ENCODE measurements around a stretch of chr9.

DNA sequence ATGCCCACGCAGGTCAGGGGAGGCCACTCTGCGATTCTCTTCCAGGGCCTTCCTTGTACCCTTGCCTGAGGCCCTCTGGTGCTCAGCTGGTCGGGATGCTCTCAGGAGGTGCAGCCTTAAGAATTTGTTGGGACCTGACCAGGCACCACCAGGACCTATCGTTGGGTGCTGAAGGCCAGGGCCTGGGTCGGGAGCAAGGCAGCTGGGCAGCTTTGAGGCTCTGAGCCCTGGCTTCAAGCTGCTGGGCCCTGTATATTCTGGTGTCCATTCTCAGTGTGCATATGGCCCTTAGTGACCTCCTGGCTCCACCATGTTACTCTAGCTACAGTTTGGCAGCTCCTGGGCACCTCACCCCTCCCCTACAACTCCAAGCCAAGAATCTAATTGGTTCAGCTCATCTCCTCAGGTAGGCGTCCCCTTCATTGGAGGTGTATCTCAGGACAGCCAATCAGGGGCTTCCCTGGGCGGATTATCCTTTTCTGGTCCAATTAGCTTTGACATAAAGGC, 8.5 kb downstream of the PRRT1B start:
- PRO-cap = no peak

- PRO-cap = no peak
Observed at GRCh38 chr9:131621385-131622320, 76.3 kb downstream of the PRRT1B start.

DNA sequence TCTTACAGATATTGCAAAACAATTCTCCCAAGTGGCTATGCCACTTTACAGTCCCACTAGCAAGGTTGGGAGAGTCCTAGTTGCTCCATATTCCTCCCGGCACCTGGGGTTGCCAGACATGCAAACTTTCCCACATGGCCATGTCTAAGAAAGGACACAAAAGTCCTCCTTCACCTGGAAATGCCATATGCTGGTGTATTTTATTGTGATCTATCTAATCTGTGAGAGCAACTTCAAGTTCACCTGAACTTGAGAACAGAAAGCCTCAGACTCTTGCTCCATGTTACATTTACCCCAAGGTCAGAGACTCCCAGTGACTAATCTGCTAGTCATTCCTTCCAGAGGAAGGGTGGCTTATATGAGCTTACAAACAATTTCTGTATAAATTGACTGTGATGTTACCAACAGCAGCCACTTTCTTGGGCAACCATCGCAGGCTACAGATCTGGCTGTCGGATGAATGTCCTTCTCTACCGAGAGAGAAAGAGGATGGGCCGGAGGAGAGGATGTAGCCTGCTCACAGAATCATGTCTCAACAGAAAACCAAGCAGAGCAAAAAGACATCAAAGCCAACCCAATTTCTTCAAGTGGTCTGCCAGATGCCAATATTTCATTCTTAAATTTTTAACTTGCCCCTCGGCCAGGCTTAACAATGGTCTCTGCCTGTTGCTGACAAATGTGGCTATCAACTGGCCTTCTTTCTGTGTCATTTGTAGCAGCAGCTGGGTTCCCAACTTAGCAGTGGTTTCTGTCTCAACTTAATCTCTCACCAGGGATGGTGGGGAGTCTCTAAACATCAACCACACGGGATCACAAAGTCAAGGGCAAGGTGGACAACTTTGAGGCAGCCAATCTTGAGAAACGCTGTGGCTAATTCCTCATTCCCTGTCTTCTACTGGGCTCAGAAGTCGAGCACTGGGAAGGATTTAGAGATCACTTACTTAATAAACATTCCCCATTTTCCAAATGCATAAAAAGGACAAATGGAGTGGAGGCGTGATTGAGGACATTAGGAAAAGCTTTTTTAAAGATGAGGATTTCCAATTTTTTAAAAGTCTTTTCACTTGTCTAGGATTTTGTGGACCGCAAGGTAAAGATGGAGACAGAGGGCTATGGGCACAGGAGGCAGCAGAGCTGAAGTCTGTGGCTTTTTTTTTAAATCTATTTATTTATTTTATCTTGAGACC, 81.3 kb downstream of the RAPGEF1 start:
- PRO-cap = unidirectional peak, plus-strand start at position 410 of the sequence

GRCh38 chr9:131695066-131695603, 44.7 kb downstream of the RAPGEF1 start:
- PRO-cap = no peak

DNA sequence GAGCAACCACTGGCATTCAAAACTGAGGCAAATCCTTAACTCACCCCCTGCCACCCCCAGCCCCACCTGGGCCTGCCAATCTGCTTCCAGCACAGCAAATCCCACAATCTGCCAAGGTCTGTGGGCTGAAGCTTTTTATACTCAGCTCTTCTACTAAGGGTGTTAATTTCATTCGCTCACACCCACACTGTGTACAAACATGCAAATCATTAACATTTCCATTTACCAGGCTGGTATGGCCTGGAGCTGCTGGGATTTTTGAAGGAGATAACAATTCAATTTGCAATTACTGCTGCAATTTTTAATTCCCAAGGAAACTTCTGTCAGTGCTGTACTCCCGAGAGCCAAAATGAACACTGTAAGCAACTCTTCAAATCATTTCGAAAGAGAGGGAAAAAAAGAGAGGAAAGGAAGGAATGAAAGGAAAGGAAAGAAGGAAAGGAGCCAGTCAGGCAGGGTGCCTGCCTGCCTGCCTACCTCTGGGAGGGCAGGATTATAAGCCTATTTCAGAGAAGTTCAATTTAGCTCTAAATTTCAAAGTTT, 35.5 kb downstream of the RAPGEF1 start:
- PRO-cap = no peak

GRCh38 chr9:131707653-131708160, 32.2 kb downstream of the RAPGEF1 start:
- PRO-cap = no peak

GRCh38 chr9:131708161-131708912, 31.5 kb downstream of the RAPGEF1 start:
- PRO-cap = no peak

DNA sequence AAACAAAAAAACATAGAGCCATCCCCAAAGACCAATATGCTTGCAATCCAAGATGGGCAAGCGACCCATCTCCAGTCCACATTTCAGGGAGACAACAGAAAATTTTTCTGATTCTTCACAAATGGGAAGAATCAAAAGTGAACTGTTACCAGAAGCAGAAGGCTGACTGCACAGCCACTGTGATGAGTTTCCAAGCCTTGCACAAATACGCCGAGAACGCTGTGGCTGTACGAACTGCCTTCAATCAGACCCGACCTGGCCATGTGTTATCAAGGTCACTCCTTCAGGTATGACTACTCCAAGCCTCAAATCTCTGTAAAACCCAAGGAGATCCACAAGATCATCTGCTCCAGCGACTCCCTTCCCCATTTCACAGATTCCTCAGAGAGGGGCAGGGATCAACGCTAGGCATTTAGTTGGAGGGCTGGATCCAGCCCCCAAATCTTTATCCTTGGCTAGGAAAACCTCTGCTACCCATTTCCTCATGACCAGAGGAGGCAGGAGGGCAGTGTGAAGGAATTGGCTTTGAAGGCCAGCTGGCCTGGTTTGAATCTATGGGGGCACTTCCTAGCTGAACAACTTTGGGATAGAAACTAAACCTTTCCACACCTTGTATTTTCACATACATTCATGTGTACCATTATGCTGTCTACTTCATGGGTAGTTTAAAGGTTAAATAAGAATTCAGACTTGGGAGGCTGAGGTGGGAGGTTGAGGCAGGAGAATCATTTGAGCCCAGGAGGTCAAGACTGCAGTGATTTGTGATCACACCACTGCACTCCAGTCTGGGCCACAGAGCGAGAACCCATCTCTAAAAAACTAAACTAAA, 26.7 kb downstream of the RAPGEF1 start:
- PRO-cap = no peak

DNA sequence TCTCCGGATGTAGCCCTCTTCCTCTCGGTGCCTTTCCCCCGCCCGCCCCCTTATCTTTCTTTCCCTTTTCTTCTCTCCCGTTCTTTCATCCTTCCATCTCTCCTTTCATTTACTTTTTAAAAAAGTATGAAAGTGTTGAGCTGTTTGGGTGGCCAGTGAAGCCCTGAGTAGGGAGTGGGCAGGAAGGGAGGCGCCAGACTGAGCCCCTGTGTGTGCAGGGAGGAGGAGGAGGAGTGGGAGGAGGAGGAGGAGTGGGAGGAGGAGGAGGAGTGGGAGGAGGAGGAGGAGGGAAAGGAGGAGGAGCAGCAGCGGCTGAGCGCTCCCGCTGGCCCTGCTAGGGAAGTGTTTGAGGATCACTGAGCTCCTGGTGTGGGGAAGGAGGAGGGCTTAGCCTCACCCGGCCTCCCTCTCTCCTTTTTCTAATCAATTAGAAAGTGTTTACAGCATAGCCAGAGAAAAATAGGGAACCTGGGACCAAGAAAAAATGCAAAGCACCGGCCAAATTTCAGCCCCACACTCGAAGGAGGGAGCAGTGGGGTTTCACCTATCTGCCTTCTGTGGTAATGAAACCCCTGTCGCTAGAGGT, 23.8 kb downstream of the NTNG2 start:
- PRO-cap = no peak

DNA sequence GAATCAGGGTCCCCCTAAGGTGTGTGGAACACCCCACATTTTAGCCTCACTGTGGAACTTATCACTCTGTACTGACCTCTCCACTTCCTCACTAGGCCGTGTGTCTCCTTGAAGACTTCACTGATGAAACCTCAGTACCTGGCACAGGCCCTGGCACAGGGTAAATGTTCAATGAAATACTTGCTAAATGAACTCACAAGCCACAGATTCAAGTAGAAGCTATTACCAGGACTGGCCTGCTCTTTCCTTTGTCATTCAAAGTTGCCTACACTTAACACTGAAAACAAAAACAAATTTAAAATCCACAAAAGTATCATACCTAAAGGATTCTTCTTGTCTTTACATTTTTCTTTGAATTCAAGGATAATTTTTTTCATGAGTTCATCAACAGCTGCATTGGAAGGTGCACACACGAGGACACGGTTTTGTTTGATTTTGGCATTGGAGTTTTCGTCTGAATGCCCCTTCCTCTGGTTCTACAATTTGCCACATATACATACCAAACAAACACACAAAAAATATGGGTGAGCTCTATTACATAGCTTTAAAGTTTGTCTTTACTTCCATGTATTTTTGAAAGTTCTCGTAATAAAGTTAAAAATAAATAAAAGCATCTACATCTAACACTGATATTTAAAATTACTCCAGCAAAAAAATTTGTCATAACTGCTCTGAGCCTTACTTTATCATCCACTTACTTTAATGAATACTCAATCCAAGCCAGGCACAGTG, 59.1 kb downstream of the SETX start:
- PRO-cap = no peak

DNA sequence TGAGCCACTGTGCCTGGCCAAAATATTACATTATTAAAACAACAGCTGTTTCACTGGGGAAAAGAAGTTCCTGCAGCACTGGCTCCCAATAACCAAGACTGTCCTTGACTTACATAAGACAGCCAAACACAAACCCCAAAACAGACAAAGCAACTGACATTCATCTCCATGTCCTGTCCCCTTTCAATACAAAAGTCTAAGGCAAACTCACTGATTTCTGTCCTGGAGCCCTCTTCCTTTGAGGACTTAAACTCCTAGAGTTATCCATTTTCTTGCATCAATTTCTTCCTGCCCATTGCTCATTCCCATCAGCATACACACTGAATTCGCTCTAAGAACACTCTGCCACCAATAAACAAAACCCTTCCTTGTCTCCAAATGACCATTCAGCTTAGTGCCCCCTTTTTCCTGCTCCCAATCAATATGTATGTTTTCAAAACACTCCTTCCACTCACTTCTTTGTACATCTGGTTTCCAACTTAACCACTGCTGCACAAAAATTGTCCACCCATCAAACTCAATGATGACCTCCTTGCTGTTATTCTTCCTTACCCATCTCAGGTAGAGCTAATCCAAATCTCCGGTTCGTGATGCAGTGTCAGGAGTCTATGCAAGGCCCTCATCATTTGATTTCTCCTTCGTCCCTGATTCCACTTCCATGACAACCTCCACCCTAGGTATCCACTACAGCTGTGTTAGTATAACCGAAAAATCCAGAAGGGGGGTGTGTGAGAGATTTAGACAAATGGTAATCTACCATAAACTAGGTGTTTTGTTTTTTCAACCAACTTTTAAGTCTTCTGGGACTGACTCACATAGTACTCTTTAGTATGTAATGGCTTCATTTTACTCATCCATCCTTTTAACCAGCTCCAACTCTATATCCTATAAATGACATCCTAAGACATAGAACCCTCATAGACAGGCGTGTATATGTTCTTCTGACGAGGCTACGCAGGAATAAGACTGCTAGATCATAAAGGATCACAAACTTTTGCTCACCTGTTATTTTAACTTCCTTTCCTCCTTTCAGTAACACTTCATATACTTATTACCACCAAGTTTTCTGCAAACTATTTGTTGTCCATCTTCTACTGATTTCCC, 39.2 kb downstream of the SETX start:
- PRO-cap = no peak

DNA sequence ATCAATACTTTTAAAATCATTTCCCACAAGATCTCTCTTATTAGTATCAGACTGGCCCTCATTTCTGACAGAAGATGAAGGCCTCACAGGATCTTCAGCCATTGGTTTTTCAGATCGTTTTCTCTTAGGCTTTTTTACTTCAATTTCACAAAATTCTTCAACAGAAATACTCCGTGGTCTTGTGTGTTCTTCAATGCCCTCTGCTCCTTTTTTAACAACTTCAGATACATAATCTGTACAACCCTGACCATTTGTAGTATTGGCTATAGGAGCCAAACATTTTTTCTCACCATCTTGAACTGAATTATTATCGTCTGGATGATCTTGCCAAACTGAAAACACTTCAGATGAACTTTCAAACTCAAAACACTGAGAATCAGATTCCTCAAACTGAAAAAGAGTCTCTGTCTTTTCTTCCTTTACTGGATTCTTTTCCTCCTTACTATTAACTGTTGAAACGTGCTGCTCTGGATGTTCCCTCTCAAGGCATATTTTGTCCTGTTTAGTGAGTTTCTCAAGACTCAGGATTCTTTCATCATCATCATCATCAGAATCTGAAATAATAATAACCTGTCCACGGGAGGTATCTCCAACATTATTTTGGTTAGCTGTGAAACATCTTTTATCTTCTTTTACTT, 26.7 kb downstream of the SETX start:
- PRO-cap = no peak

DNA sequence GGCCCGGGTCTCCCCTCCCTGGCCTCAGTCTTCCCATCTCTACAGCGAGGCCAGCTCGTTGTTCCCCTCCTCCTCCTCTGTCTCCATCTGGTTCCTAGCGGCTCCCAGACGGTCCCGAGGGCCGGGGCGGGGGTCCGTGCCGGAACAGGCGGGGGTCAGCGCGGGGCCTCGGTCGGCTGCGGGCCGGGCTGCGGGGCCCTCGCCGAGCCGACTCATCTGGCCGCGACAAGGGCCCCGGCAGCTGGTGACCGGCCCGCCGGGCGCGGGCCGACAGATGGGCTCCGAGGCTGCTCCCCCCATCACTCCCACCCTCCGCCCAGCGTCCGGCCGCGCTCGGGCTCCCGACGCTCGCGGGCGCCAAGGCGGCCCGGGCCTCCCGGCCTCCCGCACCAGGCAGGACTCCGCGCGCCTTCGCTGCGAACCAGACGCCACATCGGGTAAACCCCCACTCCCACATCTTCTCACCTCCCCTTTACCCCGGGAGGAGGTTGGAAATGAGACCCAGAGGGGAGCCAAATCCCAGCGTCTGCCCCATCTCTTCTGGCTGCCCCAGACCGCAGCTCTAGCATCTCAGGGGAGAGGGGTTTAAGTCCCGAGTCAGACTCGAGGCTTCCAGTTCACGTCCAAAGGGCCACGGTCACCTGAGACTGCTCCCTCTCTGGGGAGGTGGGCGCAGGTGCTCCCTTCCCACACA, 8.2 kb downstream of the BARHL1 start:
- PRO-cap = no peak

DNA sequence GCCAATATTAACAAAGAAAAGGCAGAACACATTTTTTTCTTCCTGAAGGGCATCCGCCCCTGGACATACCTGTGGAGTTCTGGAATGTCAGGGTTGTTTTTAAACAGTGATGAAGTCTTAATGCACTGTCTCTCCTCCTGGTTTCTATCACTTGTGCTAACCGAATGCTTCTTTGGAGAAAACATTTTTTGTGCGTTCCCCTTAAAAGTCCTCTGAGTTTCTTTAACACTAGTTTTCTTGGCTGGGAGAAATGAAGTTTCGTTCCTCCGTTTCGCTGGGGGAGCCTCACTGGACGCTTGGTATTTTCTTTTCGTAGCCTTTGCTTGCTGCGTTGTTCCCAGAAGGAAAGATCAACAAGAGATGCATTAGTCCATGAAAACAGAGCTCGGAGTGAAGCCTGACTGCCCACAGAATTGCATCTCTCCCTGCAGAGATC, 7.4 kb downstream of the DDX31 start:
- PRO-cap = no peak

DNA sequence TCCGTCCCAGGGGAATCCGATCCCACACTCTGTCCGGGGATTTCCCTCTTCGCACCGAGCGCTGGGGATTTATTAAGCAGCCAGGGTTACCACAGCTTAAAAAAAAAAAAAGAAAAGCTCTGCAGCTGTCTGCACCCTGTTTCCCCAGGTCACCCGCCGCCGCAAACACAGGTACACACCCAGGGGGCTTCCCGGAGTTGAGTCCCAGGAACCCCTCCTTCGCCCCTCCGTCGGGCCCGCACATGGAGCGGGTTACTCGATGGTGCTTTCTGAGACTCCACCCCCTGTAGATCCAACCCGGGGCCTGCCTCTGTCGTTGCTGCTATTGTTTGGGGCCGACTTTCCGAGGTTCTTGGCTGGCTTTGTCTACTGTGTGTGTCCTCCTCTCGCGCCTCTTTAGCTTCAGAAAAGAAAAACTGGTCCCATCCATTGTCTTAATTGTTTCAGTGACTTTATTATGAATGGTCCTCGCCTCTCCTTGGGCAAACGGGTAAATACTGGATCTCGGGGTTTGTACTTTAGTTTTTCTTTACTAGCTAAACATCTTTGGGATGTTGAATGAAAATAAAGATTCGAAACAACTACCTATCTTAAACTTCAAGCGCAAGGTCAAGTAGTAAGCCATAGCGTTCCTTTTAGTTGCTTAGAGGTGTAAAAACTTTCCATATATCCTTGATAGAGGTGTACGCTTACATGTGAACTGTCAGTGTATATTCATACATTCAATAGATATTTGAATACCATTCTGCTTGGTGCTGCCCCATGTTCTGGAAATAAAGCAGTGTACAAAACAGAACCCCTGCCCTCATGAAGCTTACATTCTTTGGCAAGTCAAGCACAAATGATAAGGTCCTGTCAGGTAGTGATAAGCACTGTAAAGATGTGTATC, 995 bp downstream of the GTF3C4 start:
- PRO-cap = no peak

GRCh38 chr9:132688672-132689489, 18.6 kb downstream of the GTF3C4 start:
- PRO-cap = no peak

- PRO-cap = bidirectional peak, plus-strand start at chr9:132769502, minus-strand start at chr9:132769427
Observed at GRCh38 chr9:132769354-132769946, 99.2 kb downstream of the GTF3C4 start.

GRCh38 chr9:132769947-132770862, 99.9 kb downstream of the GTF3C4 start:
- PRO-cap = bidirectional peak, plus-strand start at chr9:132770348, minus-strand start at chr9:132770223

- PRO-cap = no peak
Observed at GRCh38 chr9:132873276-132873780, 4.8 kb downstream of the AK8 start.

DNA sequence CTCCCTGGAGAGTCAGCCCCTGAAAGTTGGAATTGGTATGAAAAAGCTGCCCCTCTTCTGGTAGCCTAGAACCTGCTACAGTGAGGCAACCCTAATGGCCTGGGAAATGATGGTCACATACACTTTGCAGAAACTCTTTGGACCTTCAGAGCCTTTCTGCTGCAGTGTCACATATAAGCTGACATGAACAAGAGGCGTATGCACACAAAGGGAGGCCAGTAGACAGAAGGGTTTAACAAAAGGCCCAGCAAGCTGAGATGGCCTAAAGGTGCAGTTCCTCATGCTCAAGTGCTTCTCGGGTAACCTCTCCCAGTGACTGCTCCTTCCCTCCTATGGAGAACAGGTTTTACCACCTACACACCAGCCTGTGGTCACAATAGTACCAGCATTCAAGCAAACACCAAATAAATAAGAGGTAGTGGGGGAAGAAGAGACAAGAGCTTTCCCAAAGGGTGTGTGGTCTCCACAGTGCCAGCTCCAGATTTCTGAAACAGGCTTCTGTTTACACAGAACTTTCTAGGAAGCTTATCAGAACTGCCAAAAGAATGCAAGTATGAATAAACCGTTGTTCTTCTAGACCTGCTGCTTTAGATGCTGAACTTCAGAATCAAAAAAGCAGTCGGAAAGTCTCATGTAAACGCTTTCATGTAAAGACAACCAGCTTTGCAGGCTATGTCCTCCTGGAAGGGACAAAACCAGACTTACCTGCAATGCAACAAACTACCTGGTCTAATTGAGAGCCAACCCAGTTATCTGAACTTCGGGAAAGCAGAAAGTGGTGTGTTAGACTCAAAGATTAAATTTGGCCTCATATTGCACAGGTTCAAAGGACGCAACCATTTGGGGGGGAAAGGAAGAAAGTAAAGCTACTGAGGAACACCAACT, 16.6 kb downstream of the SPACA9 start:
- PRO-cap = no peak

All from ileum (tissue), 1 donor.